Epithelial cell of esophagus (primary cell): ENCODE data around the genes SH2D3C and ENG.

GRCh38 chr9:126915525-126916196, 1.1 kb downstream of the RALGPS1 start:
- RRBS: 3% methylated on average over 3 of the region's 21 CpGs

GRCh38 chr9:126916197-126916500, 1.6 kb downstream of the RALGPS1 start:
- RRBS: no CpG with 5 or more reads among the region's 7 CpGs

GRCh38 chr9:126956750-126957645, 42.4 kb downstream of the RALGPS1 start:
- RRBS: no CpG with 5 or more reads among the region's 10 CpGs

GRCh38 chr9:127048968-127049462, 73.4 kb downstream of the ANGPTL2 start:
- RRBS: no CpG with 5 or more reads among the region's 5 CpGs

DNA sequence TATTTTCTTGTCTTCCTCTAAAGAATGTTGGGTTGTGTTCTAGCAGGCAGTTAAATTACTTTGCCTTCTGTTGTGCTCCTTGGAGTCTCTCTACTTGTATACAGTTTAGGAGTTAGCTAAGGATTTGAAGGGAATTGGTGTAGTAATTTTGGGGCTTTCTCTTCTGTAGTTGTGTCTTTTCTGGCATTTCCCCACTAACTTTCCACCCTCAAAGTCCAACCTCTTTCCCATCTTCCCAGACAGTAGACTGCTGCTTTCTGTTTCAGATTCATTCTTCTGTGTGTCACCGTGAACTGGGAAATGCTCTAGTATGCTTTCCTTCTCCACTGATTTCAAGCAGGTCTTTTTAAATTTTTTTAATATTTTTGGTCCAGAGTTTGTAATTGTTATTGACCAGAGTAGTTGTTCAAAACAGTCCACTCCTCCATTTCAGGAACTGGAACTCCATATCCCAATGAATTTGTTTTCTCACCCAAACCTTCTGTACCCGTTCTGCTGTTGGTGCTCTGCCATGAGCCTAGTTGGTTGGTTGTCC, 4.6 kb upstream of the ANGPTL2 start:
- RRBS: no CpG with 5 or more reads among the region's 2 CpGs

DNA sequence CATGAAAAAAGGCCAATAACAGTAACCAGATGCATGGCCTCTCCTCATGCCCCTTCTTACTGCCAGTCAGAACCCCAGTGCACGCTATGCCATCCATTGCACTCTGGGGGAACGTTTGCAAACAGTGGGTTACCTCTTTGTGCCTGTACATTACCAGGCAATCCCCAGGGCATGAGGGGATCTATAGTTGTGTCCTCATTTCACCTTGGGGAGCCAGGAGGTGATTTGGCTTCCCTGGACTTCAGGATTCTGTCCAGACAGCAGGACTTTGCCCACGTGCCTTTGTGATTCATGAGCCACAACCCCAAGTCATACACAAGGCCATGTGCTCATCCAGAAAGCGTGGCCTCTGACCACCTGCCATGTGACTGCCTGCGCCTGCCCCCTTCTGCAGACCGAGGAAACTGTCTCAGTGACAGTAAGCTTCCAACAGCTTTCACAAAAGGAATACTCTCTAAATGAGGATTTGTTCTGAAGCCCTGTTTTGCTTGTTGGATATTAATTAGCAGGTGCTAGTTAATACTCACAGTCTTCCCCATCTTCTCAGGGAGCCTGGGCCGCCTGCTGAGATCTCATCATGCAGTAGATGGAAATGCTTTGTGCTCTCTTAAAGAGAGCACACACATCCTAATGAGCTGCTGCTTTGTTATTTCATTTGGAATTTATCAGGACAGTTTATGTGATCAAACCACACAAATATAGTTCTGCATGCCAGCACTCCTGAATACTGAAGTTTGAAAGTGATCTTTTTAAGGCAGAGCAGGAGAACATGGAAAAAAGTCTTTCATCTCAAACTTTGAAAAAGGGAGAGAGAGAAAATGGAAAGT, 36.9 kb upstream of the ANGPTL2 start:
- RRBS: no CpG with 5 or more reads among the region's 7 CpGs

DNA sequence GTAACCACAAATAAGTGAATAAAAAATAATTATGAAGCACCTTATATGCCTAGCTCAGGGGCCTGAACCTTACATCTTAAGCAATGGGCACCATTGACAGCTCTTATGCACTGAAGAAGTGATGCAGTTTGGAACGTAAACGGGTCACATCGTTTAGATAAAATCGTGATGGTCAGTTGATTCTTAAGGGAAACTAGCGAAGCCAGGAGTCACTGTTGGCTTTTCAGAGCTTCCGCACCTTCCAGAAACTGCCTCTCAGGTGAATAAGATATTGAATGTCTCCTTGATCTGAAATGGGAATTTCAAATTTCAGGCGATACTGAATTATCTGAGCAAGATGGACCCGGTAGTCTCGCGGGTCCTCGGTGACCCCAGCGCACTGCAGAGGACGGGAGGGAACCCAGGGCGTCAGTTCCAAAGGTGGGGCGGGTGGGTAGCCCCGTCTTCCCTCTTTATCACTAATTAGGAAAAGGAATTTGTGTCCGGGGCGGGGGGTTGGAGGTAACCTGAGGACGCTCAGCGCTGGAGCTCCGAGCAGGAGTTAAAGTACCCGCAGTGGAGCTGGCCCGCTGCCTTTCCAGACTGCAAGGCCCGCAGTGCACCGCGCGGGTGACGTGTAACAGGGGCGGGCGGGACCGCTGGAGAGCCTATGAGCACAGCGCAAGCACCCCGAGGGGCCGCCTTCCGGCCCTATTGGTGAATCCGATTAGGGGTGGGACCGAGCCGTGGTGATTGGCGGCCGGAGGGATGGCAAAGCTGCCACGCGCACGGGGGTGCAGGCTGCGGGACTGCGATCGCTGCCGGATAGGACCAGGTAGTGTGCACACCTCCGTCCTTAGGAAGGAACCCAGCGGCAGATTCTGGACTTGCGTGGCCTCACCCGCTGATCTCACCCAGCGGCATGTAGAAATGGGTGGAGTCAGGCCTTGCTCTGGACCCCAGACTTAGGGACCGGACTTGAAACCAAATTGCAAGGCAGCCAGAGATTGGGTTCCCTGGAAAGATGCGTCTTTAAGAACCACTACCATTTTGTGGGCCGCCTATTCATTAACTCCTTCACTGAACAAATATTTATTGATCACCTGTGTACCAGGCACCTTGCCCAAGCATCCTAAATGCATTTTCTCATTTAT, 19.6 kb upstream of the GARNL3 start:
- RRBS: 2% methylated on average over 13 of the region's 55 CpGs

DNA sequence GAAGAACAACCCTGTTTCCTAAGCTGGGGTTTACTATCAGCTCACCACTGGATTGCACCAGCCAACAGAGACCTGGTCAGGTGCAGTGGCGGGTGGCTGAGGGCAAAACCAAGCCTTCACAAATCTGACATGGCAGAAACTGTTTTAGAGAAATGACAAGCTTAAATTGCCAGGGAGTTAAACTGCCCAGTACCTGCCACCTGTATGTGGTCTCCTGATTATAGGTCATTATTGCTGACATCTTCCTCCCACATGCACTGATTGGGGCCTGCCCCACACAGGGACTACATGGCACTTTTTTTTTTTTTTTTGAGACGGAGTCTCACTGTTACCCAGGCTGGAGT, 2.7 kb downstream of the RPL12 start:
- RRBS: no CpG with 5 or more reads among the region's 2 CpGs

DNA sequence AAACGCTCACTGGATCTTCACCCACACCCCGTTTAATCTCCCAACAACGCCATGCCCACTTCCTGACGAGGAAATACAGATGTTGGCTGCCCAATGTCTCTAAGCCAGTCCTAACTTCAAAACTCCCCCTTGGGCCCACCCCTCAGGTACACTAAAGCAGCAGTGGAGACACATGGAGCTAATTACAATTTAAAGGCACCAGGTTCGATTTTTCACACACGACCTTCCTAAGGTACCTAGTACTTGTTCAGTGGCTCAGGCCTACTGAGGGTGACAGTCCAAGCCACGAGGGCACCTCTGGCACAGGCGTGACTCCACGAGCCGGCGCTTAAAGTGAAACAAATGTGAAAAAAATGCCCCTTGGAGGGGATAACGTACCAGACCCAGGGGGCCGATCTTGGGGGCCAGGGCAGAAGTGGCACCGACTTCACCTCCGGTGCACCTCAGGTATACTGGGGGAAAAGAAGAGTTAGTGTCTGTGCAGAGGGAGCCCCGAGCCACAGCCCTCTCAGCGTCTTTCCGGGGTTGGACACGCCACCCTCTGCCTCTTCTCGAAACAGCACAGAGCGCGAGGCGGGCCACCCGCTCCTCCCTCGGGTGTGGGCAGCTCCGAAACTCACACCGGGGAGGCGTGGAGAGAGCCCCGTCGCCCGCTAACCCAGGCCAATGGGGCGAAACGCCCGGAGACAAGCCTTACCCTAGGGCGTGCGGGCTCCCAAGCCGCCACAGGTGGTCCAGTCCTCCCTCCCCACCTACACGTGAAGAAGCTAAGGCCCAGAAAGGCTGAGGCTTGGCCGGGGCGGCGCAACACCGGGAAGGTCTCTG, 641 bp downstream of the RPL12 start:
- RRBS: 3% methylated on average over 15 of the region's 42 CpGs

DNA sequence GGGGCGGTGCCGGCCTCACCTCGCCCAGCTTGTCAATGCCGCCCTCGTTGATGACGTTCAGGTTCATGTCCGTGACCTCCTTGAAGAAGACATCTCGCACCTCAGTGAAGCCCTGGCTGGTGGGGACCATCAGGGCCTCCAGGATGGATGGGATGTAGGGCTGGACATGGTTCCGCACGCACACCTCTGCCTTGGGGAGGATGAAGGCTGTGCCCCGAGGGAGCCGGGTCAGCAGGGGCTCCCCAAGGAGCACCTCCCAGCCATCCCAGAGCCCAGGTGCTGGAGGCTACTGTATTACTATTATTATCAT, 58.8 kb downstream of the LRSAM1 start:
- RRBS: 77% methylated on average over 2 of the region's 12 CpGs

- RRBS: no CpG with 5 or more reads among the region's 13 CpGs
Measured at GRCh38 chr9:127517662-127518306, 51.1 kb downstream of the NIBAN2 start.

DNA sequence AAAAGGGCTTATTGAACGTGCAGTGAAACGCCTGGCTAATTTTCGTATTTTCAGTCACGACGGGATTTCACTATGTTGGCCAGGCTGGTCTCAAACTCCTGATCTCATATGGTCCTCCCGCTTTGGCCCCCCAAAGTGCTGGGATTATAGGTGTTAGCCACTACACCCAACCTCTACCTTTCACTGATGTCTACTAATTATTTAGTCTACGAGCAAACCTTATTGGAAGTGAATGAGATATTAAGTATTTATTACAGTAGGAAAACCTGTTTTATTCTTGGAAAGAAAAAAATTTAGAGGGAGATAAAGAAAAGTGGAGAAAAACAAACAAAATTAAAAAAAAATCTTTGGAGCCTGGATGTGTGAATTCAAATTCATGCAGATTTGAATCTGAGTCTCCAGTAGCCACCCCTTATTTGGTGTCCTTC, 16.3 kb downstream of the STXBP1 start:
- RRBS: no CpG with 5 or more reads among the region's 7 CpGs

DNA sequence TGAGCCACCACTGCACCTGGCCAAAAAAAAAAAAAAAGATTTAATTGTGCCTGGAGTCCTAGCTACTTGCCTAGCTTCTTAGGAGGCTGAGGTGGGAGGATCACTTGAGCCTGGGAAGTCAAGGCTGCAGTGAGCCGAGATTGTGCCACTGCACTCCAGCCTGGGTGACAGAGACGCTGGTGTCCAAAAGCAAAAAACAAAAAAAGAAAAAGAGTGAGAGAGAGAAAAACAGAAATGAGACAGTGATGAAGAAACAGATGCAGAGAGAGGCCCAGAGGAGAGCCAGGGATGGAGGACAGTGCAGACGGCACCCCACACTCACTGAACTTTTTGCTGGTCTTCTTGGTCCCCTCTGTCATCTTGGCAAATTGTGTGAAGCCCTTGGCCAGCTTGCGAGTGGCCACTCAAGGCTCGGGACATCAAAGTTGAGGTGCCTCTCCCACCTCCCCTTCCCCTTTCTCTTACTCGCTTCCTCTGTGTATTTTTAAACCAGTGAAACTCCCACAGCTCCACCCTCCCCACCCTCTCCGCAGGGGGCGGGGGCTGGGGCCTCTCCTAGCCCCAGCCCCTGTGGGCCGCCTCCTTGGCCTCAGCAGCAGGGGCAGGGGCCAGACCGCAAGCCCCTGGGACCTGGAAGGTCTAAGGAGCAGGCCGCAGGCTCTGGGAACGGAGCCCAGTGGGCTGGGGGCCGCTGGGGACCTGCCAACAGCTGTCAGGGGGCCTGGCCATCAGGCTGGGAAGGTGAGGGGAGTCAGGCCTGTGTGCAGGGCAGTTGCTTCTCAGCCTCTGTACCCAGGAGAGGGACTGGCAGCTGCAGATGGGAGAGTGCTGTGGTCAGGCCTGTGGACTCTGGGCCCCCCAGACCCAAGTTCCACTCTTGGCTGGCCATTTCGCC, at the start of gene SH2D3C:
TSS of gene SH2D3C (minus strand) at position 398 of the 895 bp plus-strand sequence.
- RRBS: no CpG with 5 or more reads among the region's 14 CpGs

DNA sequence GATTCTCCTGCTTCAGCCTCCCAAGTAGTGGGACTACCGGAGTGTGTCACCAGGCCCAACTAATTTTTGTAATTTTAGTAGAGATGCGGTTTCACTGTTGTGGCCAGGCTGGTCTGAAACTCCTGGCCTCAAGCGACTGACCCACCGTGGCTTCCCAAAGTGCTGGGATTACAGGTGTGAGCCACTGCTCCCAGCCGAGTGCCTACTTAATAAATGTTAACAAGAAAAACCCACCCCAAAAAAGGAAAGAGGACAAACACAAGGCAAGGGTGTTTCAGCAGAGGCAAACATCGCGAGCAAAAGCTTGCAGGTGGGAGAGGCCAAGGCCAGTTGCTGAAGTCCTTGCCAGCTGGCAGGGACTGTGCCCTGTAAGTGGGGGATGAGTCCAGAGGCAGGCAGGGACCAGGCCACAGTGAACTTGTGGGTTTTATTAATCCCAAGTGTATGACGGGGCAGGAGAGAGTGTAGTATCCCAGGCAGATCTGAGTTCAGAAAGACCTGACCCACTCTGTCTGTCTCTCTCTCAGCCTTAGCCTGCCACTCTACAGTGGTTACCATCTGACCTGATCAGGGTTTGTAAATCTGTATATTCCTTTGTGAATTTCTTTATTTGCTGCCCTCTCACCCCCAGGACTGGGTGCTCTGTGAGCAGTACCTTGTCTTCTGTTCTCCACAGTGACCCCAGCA, 6.3 kb upstream of the FPGS start:
- RRBS: no CpG with 5 or more reads among the region's 8 CpGs

- RRBS: no CpG with 5 or more reads among the region's 11 CpGs
Measured at GRCh38 chr9:127808809-127809471, 6.3 kb downstream of the FPGS start.

- RRBS: 29% methylated on average over 7 of the region's 46 CpGs
Measured at GRCh38 chr9:127853904-127854996, at the start of gene ENG. TSS of gene ENG (minus strand) at chr9:127854658.

- RRBS: 60% methylated on average over 3 of the region's 31 CpGs
Measured at GRCh38 chr9:127861986-127863146, 7.9 kb upstream of the ENG start.

- RRBS: no CpG with 5 or more reads among the region's 8 CpGs
Measured at GRCh38 chr9:127882527-127882945, 5.1 kb upstream of the AK1 start.

- RRBS: 2% methylated on average over 10 of the region's 47 CpGs
Measured at GRCh38 chr9:127921388-127922148, 4.7 kb upstream of the ST6GALNAC4 start.